Body of pancreas (tissue), 2 donors: Measurements from ENCODE around the genes COL9A3 and ARFGAP1.

- PRO-cap = no peak
- RAMPAGE, long total RNA, 2 experiments = no peak in any of the 2 experiments
Observed at GRCh38 chr20:62606460-62607207, 35.7 kb upstream of the SLCO4A1 start.

DNA sequence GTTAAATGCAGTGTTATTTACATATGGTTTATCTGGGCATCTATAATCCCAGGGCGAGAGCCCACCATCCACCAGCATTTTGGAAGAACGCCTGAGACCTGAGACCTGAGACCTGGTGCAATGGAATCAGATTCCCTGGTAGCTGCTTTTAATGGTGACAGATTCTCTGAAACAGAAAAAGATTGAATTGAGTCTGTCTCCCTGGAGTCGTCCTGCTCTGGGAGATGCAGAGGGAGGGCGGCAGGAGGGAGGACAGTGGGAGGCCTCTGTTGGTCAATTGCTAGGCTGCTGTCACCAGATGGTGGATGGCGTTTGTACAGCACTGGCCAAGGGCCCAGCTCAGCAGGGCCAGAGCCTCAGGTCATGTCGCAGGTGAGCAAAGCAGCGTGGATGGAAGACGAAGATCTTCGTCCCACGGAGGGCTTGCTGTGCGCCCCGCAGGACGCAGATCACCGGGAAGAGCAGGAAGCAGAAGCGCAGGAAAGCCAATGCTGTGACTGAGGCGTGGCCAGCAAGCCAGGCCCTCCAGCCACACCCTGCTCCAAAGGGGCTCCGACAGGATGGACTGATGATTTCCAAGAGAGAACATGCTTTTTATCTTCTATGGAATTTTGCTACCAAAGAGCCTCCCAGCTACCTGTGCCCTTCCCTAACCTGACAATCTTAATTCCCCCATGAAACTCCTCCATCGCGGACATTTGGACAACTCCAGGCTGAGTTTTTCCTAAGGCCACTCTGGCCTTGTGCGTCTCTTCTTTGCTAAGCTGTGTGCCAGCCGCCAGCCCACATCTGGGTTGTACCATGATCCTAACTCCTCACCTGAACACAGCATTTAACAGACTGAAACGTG is 3.6 kb upstream of the SLCO4A1 start:
- PRO-cap = no peak
- RAMPAGE, long total RNA, 2 experiments = no peak in any of the 2 experiments

GRCh38 chr20:62658503-62659390 is 16.4 kb downstream of the SLCO4A1 start:
- PRO-cap = unidirectional peak, plus-strand start at chr20:62658556
- RAMPAGE, long total RNA, 2 experiments = no peak in any of the 2 experiments

DNA sequence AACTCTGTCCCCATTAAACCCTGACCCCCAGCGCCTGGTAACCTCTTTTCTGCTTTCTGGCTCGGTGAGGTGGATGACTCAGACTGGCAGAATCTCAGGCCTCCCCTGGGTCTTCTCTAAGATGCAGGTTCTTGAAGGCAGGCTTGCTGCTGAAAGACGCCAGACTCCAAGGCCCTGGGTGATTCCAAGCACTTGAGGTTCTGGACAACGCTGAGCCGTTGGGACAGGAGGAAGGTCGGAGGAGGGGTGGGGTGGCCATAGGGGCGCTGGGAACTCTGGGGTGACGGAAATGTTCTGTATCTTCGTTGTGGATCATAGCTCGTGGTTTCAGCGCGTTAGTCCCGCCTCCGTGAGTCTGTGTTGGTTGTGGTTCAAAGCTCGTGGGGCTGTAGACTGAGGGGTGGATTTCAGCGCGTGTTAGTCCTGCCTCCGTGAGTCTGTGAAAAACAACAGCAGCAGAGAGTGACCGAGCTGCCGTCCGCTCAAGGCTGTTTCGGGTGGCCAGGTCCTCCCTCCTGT is 7.6 kb downstream of the NTSR1 start:
- PRO-cap = no peak
- RAMPAGE, long total RNA, 2 experiments = no peak in any of the 2 experiments

DNA sequence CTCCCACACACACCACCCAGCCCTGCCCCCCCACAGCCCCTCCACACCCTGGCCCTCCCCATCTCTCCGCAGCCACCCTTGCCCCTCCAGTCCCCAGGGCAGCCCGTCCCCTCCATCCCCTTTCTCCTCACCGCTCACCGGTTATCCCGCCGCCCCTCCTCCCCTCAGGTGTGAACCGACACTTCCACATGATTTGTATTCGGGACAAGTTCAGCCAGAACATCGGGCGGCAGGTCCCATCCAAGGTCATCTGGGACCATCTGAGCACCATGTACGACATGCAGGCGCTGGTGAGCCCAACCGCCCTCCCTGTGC is 626 bp downstream of the MRGBP start:
- PRO-cap = no peak
- RAMPAGE, long total RNA, 2 experiments = start-site peak on the plus strand in 1 of 2 experiments, centred at position 221 of the sequence, 7 reads per replicate

- PRO-cap = no peak
- RAMPAGE, long total RNA, 2 experiments = no peak in any of the 2 experiments
Observed at GRCh38 chr20:62805845-62806417, 1.3 kb downstream of the OGFR start.

GRCh38 chr20:62815824-62816539 is 868 bp upstream of the COL9A3 start:
- PRO-cap = no peak
- RAMPAGE, long total RNA, 2 experiments = no peak in any of the 2 experiments

DNA sequence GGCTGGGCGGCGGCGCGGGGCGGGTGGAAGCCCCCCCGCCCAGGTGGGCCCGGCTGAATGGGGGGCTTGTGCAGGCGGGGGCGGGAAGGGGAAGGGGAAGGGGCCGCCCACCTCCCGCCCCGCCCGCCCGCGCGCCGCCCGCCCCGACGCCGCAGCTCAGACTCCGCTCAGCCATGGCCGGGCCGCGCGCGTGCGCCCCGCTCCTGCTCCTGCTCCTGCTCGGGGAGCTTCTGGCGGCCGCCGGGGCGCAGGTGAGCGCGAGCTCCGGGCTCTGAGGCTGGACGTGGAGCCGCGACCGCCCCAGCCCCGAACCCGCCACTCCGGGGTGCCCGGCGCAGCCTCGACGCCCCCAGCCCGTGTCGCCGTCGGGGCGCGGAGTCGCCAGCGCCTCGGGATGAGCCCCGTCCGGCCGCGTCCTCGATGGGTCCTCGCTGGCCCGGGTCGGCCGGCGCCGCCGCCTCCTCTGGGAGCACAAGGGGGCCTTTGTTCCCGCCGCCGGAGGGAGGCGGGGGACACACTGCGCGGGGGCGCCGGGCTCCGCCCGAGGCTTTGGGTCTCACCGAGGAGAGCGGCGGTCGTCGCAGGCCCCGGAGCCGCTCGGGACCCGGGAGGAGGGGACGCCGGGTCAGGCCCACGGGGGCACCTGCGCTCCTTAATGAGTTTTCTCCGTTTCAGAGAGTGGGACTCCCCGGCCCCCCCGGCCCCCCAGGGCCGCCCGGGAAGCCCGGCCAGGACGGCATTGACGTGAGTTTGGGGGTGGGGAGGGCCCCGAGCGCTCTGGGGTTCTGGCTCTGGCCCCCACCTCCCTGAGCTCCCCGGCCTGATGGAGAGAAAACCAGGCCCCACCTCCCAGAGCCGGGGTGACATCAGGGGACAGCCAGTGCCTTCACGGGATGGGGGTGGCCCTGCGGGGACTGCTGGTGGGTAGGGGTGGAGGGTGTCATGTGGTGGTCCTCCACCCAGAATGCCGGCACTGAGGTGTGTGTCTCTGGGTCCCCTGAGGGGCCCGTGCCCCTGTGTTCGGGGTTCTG is at the start of gene COL9A3:
Gene COL9A3 (plus strand): TSS at position 159 of the 1,031 bp plus-strand sequence.
- PRO-cap = bidirectional peak, plus-strand start at position 159 of the sequence, minus-strand start at position 158 of the sequence; bidirectional peak, plus-strand start at position 552 of the sequence, minus-strand start at position 465 of the sequence
- RAMPAGE, long total RNA, 2 experiments = start-site peak on the plus strand in 2 of 2 experiments, centred at positions 184 to 552 of the sequence, 6 to 18 reads per replicate

GRCh38 chr20:62818922-62819784 is 2.3 kb downstream of the COL9A3 start:
- PRO-cap = unidirectional peak, plus-strand start at chr20:62819257
- RAMPAGE, long total RNA, 2 experiments = no peak in any of the 2 experiments

DNA sequence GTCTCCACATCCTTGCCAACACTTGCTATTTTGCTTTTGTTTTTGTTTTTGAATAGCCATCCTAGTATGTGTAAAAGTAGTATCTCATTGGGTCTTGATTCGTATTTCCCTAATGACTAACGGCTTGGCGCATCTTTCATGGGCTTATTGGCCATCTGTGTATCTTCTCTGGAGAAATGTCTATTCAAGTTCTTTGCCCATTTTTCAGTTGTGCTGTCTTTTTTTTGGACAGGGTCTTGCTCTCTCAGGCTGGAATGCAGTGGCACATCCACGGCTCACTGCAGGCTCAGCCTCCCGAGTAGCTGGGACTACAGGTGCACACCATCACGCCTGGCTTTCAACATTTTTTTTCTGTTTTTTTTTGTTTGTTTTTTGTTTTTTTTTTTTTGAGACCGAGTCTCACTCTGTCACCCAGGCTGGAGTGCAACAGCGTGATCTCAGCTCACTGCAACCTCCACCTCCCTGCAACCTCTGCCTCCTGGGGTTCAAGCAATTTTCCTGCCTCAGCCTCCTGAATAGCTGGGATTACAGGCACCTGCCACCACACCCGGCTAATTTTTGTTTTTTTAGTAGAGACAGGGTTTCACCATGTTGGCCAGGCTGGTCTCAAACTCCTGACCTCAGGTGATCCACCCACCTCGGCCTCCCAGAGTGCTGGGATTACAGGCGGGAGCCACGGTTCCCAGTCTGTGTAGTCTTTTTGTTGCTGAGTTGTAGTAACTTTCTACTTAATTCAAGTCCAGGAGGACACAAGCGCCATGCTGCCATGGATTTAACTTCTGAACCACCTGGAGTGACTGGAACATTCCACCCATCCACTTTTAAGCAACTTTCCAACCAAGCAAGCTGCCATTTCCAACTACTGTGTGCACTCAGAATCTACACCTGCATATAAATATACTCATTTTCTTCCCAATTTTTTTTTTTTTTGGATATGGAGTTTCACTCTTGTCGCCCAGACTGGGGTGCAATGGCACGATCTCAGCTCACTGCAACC is 17.1 kb downstream of the TCFL5 start:
- PRO-cap = no peak
- RAMPAGE, long total RNA, 2 experiments = start-site peak on the minus strand in 1 of 2 experiments, centred at position 870 of the sequence, 6 reads per replicate

GRCh38 chr20:62875404-62876027 is 13.9 kb upstream of the TCFL5 start:
- PRO-cap = bidirectional peak, plus-strand start at chr20:62875803, minus-strand start at chr20:62875707
- RAMPAGE, long total RNA, 2 experiments = no peak in any of the 2 experiments

- PRO-cap = unidirectional peak, plus-strand start at chr20:62884150
- RAMPAGE, long total RNA, 2 experiments = no peak in any of the 2 experiments
Observed at GRCh38 chr20:62884025-62884299, 22.3 kb upstream of the TCFL5 start.

GRCh38 chr20:62901869-62902176 is 24.5 kb downstream of the DIDO1 start:
- PRO-cap = no peak
- RAMPAGE, long total RNA, 2 experiments = no peak in any of the 2 experiments

GRCh38 chr20:62963515-62964186 is 11.1 kb downstream of the SLC17A9 start:
- PRO-cap = no peak
- RAMPAGE, long total RNA, 2 experiments = no peak in any of the 2 experiments

- PRO-cap = no peak
- RAMPAGE, long total RNA, 2 experiments = no peak in any of the 2 experiments
Observed at GRCh38 chr20:63037568-63038279, 31.0 kb upstream of the BHLHE23 start.

DNA sequence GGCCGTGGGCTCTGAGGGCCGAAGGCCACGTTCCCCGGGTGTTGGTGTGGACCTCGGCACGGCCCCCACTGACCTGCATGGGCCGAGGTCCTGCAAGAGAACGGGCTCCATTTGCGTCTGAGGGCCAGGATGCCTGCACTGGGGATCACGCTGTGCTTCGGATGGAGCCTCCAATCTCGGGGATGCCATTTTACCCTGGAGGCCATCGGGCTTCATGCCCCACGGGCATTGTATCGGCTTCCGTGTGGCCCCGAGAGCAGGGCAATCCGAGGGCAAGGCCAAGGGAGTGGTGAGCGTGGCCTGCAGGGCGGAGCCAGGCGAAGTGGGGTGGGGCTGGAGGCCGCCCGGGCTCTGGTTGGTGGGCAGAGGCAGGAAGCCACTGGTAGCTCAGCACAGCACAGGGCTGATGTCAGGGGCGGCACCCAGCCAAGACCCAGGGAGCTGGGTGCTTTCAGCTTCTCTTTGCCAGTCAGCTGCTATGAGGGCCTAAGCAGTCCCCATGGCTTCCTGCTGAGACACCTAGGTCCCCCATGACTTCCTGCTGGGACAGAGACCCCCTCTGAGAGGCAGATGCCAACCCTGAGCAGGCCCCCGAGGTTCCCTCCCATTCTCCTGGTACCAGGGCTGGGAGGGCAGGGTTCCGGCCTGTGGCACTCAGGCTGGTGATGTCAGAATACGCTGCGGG is 57.6 kb upstream of the BHLHE23 start:
- PRO-cap = no peak
- RAMPAGE, long total RNA, 2 experiments = no peak in any of the 2 experiments

DNA sequence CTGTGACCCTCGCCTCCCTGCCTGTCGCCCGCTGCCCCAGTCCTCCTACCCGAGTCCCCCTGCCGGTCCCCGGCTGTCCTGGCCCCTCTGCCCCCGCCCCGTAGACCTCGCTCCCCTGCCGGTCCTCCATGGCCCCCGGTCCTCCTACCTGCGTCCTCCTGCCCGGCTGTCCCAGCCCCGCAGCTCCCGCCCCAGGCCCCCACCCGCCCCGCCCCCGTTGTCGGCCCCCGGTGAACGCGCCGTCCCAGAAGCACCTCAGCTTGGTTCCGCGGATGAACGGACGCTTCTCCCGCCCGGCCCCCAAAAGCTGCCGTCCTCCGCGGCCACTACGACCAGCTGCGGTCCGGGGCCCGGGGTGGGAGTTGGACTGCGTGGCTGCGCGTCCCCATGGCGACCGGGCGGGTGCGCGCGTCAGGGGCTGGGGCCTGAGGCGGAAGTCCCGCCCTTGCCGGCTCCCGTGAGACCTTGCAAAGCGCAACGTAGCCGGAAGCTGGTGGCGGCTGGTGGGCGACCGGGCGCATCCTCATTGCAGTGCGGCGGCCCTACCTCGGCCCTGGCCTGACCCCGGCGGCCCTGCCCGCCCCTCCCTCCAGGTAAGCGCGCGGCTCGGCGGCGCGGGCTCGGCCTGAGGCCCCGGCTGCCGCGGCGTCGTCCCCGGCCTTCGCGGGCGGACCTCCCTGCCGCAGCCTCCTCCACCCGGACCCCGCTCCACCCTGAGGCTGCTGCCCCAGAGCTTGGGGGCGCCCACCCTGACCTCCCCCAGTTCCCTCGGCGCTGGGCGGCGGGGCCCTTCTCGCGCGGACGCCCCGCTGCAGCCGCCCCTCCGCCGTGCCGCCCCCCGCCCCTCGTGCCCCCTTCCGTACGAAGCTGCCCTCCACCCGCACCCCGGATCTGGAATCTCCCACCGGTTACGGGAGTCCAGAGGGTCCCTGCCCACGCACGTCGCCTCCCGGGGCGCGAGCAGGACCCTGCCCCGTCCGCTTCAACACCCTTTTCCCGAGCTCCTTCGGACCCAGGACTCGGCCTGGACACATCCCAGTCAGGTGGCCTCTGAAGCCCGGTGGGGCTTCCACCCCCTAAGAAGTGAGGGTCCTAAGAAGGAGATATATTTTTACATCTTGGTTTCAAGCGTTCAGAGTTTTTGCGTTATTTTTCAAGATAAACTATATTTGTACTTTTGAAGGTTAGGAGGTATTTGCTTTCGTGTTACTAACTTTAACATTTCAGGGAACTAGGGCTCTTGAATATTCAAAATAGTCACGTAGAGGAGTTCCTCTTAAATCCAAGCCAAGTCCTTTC is at the start of gene ARFGAP1:
Gene ARFGAP1 (plus strand): TSS at position 486 of the 1,299 bp plus-strand sequence.
- PRO-cap = bidirectional peak, plus-strand start at position 486 of the sequence, minus-strand start at position 404 of the sequence
- RAMPAGE, long total RNA, 2 experiments = start-site peak on the plus strand in 2 of 2 experiments, centred at positions 496 to 511 of the sequence, 89 to 174 reads per replicate

- PRO-cap = no peak
- RAMPAGE, long total RNA, 2 experiments = no peak in any of the 2 experiments
Observed at GRCh38 chr20:63290766-63291333, 2.1 kb upstream of the COL20A1 start.

DNA sequence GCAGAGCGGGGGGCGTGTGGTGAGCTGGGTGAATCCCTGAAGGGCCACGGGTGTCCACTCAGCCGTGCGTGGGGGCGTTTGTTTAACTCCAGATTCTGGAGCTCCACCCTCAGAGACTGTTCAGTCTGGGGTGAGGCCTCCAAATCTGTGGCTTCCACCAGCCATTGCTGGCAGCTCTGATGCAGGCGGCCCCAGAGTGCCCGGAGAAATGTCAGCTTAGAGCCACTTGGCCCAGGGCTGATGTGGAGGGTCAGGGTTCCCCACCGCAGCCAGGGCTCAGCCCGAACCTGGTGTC is 2.6 kb upstream of the CHRNA4 start:
- PRO-cap = no peak
- RAMPAGE, long total RNA, 2 experiments = no peak in any of the 2 experiments

GRCh38 chr20:63448101-63448635 is 24.3 kb downstream of the KCNQ2 start:
- PRO-cap = no peak
- RAMPAGE, long total RNA, 2 experiments = no peak in any of the 2 experiments